ENCODE results near the genes TBX4, NACA2 and INTS2.

- PRO-cap = no peak
These were observed 721 bp downstream of the RNFT1 start for GRCh38 chr17:59963640-59964397.

DNA sequence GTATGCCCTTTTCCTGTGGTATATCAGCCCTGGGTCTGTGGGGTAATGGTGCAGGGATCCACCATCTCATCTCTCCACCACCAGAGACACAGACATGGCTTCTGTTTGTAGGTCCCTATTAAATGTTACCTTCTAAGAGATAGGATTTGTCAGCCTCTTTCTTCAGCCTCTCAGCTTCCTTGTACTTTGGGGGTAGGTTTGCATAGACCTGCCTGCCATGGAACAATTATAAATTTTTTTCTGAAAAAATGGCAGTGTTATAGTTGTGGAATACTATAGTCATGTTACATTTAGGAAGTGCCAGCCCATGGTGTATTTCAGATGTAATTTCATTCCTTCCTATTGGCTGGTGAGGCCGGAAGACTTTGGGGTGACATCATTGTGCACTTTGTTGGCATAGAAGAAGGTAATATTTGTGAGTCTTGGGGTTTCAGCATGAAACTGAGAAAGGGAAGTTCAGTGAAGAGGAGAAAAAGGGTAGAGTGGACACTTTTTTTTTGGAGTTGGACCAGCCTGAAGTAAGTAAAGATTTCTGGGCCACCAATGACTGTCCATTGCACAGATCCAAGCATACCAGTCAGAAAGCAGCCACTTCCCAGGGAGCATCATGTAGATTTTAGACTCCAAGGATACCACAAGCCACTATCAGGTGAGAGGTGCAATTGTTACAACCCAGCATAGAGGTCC is 16.0 kb upstream of the HEATR6 start:
- PRO-cap = no peak

DNA sequence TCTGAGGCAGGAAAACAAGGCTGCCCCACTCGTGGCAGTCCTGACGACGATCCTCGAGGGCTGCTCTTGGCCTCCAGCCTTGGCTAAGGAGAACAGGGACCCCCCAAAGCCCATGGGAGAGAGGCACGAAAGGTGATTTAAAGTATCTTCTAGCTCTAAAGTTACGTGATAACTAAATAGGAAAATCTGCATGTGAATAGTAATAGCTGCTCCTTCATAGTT is 81.7 kb downstream of the CA4 start:
- PRO-cap = no peak

DNA sequence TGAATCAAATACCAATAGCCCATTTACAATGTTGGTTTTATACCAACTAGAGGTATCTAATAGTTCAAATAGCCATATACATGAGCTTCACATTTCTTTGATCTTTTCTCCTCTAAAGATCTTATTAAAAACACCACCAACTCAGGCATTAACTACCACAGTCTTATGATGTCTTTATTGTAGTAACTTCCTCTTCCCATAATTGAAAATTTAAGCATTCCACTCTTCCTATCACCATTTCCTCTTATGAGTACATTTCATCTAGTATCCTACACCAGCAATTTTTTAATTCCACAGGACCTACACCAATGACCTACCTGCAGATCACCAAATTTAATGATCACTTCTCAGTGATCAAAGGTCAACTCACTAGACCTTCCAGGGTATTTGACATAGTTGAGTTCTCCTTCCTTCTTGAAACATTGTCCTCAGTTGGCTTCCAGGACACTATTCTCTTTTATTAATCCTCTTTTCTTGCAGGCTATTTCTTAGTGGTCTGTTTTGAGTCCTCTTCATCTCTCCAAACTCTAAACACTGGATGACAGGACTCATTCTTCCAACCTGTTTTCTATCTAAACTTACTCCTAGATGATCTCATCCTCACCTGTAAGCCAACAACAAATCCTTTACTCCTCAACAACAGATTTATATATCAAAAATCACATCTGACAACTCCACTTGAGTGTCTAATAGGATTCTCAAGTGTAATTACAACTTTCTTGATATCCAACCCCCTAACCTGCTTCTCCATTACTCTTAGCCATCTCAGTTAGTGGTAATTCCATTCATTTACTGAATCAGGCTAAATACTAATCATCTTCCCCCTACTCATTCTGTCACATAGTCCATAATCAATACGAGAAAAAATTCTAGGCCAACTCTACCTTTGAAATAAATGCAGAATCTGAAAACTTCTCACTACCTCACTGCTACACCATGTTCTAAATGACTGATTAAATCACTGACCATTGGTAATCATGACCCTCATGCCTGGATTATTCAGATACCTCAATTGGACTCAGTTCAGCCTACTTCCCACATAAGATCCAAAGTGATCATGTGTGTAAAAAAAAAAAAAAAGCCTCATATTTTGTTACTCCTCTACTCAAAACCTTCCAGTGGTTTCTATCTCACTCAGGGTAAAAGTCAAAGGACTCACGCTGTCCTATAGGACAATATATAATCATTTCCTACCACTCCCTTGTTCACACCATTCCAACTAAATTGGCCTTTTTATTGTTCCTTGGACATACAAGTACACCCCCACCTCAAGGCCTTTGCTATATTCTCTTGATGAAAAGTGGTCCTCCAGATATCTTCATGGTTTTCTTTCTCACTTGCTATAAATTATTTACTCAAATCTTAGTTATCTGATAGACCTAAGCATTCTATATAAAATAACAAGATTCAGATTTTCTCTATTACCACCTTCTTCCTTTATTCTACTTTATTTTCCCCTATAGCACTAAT is 99.7 kb downstream of the USP32 start:
- PRO-cap = no peak

- PRO-cap = no peak
These were observed 49.6 kb downstream of the USP32 start for GRCh38 chr17:60342056-60342996.

DNA sequence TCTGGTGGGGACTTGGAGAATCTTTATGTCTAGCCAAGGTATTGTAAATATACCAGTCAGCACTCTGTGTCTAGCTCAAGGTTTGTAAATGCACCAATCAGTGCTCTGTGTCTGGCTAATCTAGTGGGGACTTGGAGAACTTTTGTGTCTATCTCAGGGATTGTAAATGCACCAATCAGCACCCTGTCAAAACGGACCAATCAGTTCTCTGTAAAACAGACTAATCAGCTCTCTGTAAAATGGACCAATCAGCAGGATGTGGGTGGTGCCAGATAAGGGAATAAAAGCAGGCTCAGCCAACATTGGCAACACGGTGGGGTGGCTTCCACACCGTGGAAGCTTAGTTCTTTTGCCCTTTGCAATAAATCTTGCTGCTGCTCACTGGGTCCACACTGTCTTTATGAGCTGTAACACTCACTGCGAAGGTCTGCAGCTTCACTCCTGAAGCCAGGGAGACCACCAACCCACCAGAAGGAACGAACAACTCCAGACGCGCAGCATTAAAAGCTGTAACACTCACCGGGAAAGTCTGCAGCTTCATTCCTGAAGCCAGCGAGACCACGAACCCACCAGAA is 14.4 kb downstream of the PPM1D start:
- PRO-cap = no peak

GRCh38 chr17:60902312-60902904 is 224.8 kb downstream of the BCAS3 start:
- PRO-cap = unidirectional peak, plus-strand start at chr17:60902636

GRCh38 chr17:61135873-61136401 is 263.7 kb upstream of the TBX2 start:
- PRO-cap = unidirectional peak, minus-strand start at chr17:61136012

GRCh38 chr17:61245580-61246132 is 154.0 kb upstream of the TBX2 start:
- PRO-cap = no peak

DNA sequence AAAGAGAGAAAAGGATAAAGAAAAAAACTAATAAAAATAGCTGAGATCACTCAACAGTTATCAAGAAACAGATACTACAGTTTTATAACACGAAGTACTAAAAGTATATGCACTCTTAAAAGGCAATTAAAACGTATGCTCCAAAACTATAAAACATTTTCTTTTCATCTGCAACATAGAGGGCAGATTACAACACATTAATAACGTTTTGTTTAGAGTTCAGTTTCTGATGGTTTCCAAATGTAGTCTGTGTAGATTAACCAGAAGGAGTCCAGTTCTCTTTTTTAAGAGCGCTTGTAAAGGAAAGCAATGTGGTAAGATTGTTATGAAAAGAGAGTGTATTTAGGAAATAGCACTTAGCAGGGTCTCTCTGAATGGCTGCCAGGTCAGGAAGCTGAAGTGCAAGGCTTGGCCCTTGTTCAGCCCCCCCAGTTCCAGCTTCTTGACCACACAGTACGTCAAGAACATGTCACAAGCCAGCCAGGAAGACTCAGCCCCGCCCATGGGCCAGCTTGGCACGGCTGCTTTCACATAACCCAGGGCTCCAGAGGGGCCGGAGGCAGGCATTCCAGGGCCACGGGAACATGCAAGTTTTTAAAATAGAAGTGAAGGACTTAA is 147.6 kb upstream of the TBX2 start:
- PRO-cap = bidirectional peak, plus-strand start at position 547 of the sequence, minus-strand start at position 249 of the sequence

GRCh38 chr17:61253343-61253861 is 146.2 kb upstream of the TBX2 start:
- PRO-cap = no peak

DNA sequence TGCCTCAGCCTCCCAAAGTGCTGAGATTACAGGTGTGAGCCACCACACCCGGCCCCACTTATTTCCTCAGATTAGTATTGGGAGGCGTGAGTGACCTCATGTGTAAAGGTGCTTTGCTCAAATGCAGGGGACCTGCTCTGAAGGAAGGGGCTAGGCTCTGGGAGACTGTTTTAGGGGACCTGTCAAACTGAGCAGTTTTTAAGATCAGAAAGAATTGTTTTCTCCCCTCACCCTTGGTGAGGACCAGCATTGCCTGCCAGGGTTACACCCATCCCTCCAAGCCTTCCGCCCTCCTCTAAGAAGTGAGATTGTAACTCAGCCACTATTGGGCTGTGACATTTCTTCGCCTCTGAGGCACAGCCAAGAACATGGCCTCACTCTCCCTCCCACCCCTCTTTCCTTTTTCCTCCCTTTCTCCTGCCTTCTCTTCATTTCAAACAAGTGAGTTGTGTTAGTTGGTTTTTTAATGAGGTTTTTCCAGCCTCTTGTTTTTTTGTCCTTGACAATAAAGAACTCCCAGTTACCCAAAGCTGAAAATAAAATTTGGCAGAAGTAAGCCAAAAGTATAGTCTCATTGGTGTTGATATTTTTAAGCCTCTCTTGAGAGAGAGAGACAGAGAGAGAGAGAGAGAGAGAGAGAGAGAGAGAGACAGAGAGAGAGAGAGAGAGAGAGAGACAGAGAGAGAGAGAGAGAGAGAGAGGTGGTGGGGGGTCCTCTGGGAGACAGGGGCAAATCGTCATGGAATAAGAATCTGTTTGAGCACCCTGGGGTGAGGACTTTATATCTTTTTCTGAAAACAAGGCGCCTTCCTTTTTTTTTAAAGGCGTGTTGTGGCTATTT is 77.2 kb upstream of the TBX2 start:
- PRO-cap = no peak

GRCh38 chr17:61394500-61395008 is 5.1 kb upstream of the TBX2 start:
- PRO-cap = unidirectional peak, plus-strand start at chr17:61394845

GRCh38 chr17:61452185-61453007 is at the start of gene TBX4:
TSS of gene TBX4 (plus strand) at chr17:61452422.
- PRO-cap = no peak

DNA sequence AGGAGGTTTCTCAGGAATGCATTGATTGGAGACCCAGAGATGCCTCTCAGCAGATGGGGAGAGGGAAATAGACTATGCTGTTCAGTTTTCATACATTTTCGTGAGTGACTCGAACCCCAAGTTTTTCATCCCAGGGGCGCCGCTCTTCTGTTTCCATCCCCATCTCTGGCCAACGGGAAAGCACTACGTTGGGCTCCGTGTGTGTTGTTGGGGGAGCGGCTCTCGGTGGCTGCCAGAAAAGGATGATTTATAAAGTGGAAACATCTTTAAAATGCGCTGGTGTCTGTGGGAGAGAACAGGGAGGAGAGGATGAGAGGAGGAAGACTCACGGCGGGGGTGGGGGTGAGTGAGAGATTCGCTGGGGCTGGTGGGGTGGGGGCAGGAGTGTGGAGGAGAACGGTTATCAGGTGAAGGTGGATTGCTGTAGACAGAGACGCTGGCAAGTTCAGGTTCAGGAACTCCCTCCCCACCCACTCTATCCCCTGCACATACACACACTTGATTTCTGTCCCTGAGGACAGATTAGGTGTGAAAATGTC is 5.8 kb downstream of the TBX4 start:
- PRO-cap = no peak

DNA sequence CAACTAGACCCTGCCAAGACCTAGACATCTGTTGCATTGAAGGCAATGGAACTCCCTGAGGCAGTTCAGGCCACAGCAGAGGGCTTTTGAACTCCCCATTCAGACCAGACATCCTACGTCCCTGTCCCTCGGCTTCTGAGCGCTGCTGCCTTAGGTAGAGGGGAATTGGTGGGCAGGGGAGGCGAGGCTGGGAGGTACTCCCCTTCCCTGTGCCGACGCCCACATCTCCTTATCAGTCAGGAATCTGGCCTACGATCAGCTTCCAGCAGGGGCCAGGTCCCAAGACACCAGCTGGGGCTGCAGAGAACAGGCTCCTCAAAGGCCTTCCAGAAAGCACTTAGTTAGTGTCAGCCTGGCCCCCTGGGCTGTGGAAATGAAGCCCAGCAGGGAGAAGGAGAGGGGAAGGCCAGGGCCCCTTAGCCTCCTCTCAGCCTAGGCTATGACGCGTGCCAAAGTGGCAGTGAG is 11.0 kb downstream of the TBX4 start:
- PRO-cap = no peak

DNA sequence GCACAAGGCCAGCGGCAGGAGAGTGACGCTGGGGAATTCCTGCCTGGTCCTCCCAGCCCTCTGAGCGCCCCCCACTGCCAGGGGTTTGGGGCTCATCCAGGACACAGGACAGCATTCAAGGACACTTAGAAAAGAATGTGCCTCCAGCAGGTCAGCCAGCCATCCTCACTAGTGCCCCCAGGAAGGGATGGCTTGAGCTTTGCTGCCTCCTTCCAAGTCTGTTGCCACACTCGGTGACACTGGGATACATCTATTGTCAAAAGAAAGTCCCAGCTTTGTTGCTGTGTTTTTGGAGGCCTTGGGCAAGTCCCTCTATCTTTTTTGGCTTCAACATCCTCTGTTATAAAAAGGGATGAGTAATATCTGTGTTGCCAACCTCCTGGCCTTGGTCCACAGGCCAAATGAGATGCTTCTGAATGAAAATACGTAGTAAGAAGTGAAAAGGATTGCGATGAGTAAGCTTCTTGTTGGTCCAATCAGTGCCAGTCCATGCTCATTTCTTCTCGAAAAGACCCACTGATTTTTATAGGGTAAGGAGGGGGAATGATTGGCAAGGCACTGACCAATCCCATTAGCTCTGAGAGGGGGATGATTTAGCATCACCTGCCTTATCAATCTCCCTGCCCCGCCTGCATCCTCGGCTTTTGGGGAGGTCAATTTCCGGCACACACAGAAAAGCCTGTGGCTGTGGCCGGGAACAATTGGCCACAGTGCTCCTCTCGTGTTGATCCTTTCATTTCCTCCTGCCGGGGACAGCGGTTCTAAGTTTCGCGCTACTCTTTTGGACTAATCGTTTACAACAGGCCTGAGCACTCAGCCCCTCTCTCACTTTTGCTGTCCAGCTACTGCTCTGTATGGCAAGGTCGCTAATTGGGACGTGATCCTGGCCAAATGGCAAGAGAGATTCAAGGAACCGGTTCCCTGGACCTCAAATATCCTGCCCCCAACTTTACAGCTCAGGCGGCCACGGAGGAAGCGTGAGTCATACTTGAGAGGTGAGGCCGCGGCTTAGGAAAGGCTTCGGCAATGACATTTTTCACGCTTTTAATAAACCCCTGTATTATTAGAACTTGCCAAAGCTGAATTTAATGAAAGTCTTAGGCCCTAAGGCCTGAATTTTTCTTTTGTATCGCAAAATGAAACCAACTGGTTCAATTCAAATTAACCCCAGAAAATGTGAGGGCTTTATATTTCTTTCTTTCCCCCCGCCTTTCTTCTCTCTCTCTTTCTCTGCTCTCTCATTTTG is 43.0 kb downstream of the TBX4 start:
- PRO-cap = no peak

DNA sequence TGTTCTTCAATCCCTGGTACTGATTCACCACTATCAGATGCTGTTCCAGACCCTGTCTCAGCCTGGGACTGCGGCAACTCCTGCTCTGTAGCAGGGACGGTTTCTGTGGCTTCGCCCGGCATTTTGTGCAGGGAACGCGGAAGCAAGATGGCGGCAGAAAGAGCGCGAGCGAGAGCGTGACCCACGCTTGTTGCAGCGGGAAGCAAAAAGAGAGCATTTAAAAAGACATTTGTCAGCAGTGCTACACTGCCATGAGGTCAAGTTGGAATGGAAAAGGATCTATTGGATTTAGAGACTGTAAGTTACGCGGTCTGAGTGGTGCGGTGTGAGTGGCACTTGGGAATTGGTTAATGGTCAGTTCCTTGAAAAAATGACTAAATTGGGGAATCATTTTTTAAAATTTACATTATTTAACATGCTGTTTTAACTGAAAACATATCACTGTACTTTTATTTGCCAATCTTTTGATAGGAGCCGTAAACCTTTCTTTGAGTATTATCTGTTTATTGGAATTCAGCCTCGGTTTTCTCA is at the start of gene NACA2:
NACA2 (minus strand) TSS at position 161 of the 531 bp plus-strand sequence.
- PRO-cap = no peak

GRCh38 chr17:61863603-61864152 is 350 bp upstream of the BRIP1 start:
- PRO-cap = bidirectional peak, plus-strand start at chr17:61863754, minus-strand start at chr17:61863459

DNA sequence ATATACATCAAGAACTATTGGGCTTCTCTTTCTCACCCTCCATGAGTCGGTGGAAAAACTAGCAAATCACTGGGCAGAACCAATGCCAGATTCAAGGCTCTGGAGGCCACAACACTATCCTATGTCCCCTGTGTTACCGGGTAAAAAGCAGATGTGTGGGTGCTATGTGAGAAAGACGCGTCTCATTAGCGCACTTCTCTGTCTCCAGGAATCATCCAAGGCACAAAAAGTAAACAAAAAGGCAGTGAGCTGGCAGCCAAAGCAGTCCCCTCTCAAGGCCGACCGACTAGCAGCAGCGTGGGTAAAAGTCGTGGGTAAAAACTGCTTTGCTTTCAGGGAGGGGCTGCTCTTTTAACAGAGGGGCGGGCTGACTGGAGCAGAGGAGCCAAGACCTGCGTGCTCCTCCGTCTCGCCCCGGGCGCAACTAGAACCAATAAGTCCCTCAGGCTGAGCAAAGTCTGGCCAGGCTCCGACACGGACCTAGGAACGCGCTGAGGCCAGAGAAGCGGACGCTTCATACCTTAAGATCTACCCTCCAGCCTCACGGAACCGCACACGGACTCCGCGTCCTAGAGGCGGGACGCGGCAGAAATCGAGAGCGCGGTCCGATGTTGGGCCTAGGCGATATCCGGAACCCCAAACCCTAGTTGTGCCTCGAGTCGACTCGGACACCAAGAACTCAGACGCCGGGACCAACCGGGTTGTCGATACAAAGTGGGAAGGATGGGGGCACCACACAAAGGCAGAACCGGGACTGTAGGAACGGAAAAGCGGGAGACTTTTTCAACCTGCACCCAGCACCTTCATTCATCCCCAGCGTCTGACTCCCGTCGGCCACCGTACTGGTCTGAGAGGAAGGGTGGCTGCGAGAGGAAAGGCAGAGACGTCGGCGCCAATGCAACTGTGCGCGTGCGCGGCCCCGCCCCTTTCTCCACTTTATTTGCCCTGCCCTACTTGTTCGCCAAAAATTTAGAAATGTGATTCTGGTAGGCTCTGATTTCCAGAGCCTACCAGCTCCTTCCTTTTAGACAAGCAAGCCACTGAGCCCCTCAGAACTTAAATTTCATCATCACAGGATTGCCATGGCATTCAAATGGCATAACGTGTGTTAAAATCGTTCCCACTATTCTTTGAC is at the start of gene INTS2:
INTS2 (minus strand) TSS at position 849 of the 1,135 bp plus-strand sequence.
- PRO-cap = bidirectional peak, plus-strand start at position 357 of the sequence, minus-strand start at position 291 of the sequence; unidirectional peak, minus-strand start at position 426 of the sequence; bidirectional peak, plus-strand start at position 964 of the sequence, minus-strand start at position 849 of the sequence

Measured in cardiac septum (tissue), 1 donor.